Brain (tissue), 1 donor: ENCODE measurements around a stretch of chr13.

GRCh38 chr13:109720680-109721435 is 65.5 kb downstream of the IRS2 start:
- RRBS, result no CpG with 5 or more reads among the region's 6 CpGs

- RRBS, result 70% methylated on average over 3 of the region's 12 CpGs
These were observed 31.8 kb downstream of the IRS2 start for GRCh38 chr13:109754445-109755146.

DNA sequence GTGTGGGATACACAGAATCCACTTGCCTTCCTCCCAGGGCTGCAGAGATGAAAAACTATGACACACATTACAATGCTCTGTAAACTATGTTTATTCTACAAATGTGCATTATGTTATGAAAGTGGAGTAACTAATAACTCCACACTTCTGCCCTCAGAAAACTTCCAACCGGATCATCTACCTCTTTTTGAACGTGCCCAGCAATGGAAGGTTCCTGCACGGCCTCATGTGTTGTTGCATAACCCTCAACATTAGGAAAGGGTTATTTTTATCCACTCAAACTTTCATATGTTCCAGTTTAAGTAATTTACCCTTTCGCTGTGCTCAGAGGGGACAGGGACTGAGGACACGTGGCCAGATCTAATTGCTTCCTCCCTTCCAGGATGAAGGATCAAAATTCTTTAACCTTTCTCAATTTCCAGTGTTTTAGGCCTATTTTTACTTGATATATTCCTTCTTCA is 29.6 kb downstream of the IRS2 start:
- RRBS, result no CpG with 5 or more reads among the region's 5 CpGs

DNA sequence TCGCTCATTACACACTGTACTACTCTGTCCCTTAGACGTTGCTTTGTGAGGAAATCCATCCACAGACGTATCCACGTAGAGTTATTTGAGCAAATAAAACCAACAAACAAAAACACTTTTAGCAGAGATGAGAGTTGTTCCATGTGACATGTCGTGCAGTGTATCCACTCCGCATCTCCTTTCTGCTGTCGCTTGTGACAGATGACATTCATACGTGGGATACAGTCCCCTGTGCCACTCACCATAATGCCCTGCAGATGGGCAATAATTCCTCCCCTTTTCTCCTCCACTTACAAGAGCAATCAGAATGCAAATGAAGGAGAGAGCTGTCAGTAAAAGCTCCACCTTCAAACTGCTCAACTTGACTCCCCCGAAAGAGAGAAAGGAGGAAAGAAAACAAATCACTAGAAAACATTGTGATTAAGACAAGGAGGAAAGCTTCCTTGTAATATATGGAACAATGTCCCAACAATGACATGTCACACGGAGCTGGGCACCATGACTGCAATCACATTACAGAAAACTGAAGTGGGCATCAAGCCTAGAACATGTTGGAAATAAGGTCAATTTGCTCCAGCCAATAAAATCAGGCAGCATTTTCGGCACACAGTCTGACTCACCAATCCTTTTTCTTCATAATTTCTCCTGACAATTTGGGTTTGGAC is 25.9 kb downstream of the IRS2 start:
- RRBS, result no CpG with 5 or more reads among the region's 11 CpGs

DNA sequence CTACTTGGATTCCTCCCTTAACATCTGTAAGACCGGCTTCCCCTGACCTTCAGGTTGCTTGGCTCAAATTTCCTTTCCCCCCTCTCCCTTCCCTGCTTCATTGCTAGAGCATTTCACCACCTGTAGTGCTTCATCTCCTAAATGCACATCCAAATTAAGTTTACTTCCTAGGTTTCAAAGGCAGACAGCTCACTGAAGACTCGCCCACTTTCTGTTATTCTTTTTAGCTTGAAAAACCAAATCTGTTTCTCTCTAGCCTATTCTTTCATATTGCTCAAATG is 16.9 kb downstream of the IRS2 start:
- RRBS, result 72% methylated on average over 1 of the region's 2 CpGs

DNA sequence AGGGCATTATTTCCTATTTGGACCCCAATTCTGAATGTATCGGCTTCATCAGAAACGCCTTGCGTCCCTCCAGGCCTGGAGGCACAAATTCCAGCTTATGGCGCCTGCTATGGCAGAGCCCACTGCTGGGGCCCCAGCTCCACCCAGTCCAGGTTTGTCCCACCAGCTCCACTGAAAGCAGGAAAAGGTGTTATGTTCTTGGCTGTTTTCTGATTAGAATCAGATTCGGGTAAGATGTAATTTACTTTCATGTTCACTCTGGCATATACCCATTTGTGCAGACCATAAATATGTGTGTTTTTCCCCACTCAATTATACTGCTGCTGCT is 6.5 kb downstream of the IRS2 start:
- RRBS, result no CpG with 5 or more reads among the region's 5 CpGs

GRCh38 chr13:109780610-109781508 is 5.5 kb downstream of the IRS2 start:
- RRBS, result no CpG with 5 or more reads among the region's 16 CpGs

DNA sequence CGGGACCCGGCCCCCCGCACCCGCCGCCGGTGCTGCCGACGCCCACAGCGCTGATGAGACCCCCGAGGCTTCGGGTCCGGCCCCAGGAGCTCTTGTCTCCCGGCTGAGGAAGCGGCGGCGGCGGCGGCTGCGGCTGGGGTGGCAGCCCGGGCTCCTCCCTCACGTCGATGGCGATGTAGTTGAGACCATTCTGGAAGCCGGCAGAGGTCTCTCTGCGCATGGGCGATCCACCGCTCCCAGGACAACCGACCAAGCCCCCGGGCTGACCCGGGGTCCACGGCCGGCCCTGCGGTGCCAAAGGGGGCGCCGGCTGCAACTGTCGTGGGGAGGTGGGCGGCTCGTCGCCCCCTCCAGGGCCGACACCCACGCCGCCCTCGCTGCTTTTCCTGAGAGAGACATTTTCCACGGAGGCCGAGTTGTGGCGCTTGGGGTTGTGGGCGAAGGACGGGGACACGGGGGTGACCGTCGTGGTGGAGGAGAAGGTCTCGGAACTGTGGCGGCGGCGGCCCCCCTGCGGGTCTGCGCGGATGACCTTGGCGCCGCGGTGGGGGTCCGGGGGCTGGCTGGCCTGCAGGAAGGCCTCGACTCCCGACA is 4.2 kb downstream of the IRS2 start:
- RRBS, result 38% methylated on average over 23 of the region's 64 CpGs

- RRBS, result 2% methylated on average over 16 of the region's 59 CpGs
These were observed 343 bp upstream of the IRS2 start for GRCh38 chr13:109786719-109787133.

DNA sequence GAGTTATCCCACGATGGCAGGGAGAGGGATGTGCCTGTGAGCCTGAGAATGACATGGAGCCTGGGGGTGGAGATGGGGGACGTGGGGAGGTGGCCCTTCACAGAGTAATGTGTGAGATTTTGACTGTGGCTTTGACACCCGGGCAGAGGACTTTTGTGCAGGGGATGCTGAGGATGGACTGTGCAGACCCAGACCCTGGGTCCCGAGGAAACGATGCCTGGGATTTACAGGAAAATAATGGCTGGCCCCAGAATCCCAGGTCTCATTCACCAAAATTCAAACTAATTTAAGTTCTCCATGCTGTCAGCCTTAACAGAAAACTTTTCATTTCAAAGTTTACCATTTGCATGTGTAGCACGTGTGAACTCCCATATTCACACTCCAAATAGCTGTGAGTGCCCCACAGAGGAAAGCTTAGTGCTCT is 215.9 kb upstream of the IRS2 start:
- RRBS, result no CpG with 5 or more reads among the region's 6 CpGs

DNA sequence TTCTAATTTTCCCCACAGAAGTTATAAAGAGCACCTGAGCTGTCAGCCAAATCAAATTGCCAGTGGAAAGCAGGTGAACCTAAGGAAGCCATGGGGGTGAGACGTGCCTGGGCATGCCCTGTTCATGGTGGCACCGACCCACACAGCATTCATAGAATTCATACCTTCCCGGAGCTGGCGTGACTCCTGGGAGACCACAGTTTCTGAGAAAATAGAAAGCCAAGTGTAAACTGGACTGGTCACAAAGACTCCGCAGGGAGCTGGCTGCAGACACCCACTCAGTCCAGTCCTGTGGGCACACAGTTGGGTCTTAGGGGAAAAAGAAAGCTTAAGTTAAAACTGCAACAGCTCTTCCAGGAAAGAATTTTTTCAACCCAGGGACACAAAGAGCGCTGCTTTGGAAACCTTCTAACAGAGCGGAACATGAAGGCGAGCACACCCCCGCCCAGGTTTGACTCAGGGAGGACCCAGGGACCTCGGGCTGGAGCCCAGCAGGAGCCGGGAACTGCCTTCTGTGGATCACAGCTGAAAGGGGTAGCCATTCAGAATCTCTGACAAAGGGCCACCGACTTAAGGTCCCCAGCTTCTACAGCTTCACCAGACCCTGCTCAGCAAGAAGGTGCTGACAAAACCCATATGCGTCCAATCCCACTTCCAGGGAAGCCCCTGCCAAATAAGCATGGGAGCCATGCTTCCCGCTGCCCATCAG is 183.8 kb downstream of the COL4A1 start:
- RRBS, result no CpG with 5 or more reads among the region's 14 CpGs

DNA sequence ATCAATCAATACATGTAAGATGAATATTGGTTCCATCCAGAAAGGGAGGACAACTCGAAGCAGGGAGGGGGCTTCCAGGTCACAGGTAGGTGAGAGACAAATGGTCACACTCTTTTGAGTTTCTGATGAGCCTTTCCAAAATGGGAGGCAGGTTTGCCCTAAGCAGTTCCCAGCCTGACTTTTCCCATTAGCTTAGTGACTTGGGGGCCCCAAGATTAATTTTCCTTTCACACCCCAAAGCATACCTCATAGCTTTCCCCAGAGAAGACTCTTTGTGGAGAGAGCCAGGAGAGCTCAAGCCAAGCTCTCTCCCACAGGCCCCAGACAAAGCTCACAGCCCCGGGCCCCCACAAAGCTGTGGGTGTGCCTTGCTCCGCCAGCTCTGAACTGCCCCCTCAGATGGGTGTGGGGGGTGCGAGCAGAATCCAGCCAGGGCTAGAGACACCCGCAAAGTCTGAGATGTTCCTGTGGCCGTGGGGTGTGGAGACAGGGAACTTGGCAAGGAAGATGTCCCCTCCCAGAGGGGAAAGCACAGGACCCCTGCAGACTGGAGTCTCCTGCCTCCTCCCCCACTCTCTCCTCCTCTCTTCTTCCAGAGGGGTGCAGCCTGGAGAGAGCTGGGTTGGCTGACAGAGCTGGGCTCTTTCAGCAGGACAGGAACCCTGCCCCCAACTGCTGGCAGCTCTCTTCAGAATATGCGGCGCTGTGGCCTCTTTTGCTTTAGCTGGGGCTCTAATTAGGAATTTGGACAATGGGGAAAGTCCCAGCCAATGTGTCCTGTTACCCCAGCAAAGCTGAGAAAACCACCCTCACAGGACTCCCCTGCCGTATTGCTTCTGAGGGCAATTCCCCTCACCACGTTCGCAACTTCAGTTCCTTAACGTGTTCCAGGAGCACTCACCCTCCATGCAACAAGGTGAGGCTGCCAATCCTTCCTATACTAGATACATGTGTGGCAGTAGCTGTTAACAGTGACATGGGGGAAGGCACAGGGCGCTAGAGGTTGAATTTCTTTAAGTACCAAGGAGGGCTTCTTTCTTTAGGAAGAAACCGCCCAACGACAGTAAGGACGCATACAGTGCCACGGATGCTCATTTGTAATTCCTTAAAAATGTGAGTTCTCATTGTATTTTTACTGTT is 170.1 kb downstream of the COL4A1 start:
- RRBS, result no CpG with 5 or more reads among the region's 17 CpGs

GRCh38 chr13:110149365-110150561 is 157.2 kb downstream of the COL4A1 start:
- RRBS, result no CpG with 5 or more reads among the region's 15 CpGs

GRCh38 chr13:110162108-110162495 is 144.9 kb downstream of the COL4A1 start:
- RRBS, result no CpG with 5 or more reads among the region's 10 CpGs

GRCh38 chr13:110244087-110244696 is 62.8 kb downstream of the COL4A1 start:
- RRBS, result no CpG with 5 or more reads among the region's 3 CpGs

- RRBS, result no CpG with 5 or more reads among the region's 11 CpGs
These were observed 58.7 kb downstream of the COL4A1 start for GRCh38 chr13:110248331-110248541.

GRCh38 chr13:110256387-110256890 is 50.5 kb downstream of the COL4A1 start:
- RRBS, result no CpG with 5 or more reads among the region's 11 CpGs

DNA sequence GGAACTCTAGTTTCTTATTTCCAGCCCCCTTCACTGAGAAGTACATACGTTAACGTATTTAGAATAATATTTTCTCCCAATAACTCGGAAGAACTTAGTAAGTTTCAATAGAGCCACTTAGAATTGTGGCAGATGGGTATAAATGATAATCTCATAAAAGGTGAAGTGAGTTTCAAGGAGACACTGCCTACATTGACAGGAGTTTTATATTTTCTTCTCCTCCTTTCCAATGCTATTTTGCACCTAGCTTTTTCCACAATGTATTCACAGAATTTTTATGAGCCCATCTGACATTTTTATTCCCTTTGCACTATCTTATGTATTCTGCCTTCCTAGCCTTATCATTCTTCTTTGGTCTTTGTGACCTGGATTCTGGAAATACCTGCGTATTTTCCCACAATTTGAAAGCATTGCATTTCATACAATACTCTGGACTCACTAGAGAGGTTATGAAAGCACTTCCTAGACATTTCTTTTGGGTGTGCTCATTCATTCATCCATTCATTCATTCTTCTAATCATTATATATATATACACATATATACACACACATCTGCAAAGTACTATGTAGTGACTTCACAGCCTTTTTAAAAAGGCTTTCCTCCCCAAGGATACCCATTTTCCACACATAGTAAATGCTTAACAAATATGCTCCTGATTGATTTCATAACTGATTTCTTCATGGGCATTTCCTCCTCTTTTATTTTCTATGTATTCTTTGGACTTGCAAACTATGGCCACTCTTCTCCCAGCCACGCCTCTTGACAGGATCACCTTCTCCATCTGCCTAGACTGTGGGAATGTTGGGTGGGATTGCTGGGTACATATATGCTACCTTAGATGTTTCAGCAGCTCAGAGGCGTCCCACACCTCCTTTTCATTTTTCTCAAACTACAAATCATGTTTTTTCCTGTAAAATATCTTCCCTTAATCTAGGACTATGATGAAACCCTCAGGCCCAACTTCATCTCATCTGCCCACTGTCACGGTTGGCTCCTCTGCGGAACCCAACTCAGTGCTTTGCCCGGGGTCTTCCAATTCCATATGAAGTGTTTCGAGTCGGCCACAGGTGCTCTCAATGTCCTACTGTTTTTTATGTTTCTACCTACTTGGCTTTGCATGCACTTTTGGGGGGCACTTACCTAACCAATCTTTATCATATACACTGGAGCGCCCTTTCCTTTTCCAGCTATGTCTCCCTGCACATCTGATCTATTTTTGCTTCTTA is 28.5 kb downstream of the COL4A1 start:
- RRBS, result no CpG with 5 or more reads among the region's 12 CpGs

DNA sequence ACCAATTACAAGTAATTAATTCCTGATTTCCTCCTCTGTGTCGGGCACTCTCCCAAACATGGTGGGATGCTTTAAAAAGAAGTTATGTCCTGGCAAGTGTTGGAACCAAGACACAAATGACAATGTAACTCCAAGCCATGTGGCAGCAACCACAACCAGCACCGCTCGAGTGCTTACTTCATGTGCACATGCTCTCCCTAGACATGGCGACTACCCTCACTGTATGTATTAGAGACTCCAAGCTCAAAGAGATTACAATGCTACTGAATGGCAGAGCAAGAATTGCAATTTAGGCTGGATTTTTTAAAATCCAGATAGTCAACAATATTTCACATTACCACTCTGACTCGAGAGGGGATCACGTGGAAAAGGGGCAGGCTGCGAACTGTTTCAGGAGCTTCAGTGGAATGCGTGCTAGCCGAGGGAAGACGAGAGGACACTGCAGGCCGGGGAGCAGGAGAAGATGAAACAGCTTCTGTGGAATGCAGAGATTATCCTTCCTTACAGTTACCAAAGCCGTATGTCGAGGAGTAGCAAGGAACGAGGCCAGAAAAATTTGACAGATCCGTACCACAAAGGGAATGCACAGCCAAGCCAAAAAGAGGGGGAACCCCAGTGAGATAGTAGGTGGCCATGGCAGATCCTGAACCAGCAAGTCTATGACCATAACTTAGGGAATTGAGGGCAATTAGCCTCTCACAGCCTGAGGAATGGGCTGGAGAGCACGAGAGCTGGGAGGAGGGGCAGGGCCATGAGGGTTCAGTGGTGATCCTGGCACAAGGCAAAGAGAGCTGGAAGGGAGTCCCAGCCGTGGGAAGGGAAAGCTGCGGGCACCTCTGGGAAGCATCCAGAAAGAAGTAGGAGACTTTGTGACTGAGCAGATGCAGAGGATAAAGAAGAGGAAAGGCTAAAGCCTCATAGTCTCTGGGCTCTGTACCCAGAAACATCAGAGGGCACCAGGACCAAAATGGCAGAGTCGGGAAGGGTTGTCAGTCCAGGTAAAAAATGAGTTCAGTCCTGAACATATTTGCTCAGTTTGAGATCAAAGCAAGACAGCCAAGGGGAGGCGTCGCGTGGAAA is 5.3 kb downstream of the COL4A1 start:
- RRBS, result no CpG with 5 or more reads among the region's 22 CpGs

GRCh38 chr13:110310936-110311555 is 4.0 kb downstream of the COL4A2 start:
- RRBS, result no CpG with 5 or more reads among the region's 14 CpGs